RPMI7951 (cell line): Measurements from ENCODE around the genes FOXRED2 and KCTD17.

GRCh38 chr22:36288239-36289371, 35.7 kb downstream of the APOL1 start:
- RAMPAGE, long total RNA: no peak

- RAMPAGE, long total RNA: no peak
These were observed 42.6 kb downstream of the APOL1 start for GRCh38 chr22:36295454-36295995.

DNA sequence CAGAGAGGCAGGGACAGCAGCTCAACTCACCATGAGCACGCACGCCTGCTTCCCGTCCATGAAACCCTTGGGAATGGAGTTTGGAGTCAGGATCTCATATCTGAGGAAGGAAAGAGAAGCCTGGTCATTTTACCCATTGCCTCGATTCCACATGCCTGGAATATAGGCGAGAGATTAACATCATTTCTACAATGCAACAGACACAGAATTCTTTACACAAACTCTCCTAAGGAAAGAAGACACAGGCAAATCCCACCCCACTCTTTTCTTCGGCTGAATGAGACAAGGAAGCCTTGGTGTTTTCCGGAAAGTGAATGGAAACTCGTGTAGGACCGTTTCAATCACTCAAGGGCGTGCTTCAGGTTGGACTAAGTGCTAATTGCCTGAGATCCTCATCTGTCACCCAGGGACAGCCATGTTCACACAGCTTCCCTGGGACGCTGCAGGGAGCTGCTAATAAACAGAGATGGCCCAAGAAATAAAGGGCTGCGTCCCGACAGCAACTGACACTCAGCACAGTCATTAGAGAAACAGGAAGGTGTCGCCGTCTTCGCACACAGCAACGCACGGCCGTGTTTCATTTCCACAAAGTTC, 52.2 kb downstream of the APOL1 start:
- RAMPAGE, long total RNA: no peak

DNA sequence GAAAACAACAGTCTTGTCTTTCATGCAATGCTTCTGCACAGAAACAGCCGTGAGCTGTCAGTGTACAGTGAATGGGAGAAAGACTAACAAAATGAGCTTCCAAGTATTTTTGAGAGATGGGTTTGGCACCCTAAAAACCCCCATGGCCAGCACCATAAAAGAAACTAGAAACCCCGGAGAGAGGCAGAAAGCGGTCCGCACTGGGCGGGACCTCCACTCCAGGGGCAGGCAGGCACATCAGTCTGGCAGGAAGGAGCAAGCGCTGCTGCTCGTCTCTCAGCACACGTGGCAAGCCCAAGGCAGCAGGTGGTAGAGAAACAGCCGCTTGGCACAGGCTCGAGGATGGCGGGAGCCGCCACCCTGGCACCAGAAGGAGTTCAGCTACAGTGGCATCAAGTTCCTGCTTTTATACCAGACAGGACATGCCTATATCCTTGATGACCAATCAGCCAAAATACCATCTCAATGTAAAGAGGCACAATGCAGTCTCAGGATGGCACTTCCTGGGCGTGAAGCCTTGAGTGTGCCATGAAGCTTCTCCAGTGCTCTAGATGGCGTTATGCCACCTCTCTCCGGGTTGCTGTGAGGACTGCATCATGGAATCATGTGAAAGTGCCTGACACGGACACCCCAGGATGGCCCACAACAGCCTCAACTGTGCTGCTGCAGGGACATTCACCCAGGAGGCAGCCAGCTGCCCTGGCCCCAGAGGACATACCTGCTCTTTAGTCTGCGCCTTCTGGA, 64.7 kb downstream of the APOL1 start:
- RAMPAGE, long total RNA: no peak

- RAMPAGE, long total RNA: no peak
These were observed 47.0 kb downstream of the MYH9 start for GRCh38 chr22:36340449-36341578.

- RAMPAGE, long total RNA: no peak
These were observed 46.1 kb downstream of the MYH9 start for GRCh38 chr22:36341579-36342155.

GRCh38 chr22:36359531-36360336, 28.0 kb downstream of the MYH9 start:
- RAMPAGE, long total RNA: no peak

DNA sequence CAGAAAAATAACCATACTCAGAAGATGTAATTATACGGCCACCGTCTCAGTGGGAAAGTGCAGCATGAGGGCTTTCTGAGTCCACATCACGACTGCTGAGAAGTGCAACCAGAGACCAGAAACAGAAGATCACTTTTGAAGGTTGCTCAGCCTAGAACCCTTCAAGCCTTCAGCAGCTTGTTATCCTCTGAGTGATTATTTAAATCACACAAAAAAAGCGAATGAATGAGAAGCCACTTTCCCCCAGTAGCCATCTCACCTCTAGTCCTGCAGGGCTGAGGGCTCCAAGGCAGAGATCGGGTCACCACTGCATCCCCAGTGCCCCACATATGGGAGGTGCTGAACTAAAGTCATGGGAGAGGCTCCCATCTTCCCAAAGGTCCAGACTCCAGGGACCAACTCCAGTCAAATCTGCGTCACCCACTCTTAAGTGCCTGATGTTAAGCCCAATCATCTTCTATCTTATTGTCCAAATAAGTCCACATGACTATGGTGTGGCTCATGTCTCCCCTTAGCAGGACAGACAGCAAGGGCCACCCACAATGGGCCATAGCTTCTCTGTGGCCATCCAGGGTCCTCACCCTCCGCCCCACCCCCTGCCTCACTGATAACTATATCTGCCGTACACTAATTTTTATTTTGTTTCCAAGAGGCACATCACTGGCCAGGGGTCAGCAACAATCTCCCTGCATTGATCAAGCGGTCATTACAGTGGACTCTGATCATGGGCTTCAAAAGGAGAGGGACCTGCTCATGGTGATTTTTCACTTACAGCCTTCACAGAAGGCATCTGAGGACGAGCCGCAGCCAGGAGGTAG, 23.6 kb downstream of the MYH9 start:
- RAMPAGE, long total RNA: no peak

DNA sequence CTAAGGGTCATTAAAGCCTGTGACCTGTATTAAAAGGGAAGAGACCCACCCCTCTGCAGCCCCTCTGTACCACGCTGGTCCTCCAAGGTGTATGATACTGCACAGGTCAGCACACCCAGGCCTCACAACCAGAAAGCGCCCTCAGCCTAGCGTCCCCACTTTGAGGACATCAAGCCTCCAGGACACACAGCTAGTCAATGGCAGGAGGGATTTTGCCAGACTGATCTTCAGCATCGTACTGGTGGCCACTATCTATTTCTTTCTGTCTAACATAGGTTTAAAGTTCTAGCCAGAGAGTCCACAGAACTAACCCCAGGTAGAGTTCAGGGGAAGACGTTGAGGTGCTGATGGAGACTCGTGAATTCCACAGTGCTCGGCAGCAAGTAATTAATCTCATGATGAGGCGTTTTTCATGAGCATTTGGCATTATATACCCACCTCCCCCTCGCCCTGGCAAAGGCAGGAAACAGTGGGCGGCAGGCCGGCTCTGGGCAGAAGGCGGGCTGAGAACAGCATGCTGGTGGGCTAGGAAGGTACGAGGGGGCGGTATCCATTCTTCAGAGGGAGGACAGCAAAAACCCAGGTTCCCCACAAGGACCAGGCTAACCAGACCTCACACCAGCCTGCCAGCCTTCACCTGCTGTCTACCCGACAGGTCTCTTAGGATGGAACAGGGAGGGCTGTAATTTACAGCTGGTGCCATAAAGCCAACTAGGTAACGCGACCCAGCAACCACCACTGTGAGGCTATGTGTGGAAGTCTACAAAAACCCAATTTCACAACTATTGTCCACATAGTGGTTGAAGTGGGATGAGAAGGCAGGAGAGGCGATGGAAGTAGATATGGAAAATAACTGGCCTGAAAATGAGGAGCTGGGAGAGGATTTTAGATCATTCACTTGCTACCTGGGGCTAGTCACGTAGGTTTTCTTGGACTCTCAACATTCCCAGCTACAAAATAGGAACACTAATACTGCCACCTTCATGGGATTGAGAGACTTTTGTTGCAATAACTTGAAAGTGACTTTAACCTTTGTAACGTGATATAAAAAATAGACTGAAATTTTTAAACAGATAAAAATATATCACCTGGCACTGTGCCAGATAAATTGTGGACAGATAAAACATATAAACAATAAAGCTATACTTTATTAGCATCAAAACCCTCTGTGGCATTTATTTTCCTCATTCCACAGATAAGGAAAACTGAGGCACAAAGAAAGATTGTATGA, 18.4 kb downstream of the MYH9 start:
- RAMPAGE, long total RNA: no peak

- RAMPAGE, long total RNA: no peak
These were observed 2.7 kb downstream of the MYH9 start for GRCh38 chr22:36384750-36385849.

GRCh38 chr22:36461787-36462539, 19.5 kb downstream of the TXN2 start:
- RAMPAGE, long total RNA: no peak

- RAMPAGE, long total RNA: no peak
These were observed 13.4 kb downstream of the TXN2 start for GRCh38 chr22:36468011-36468442.

GRCh38 chr22:36506705-36507629, at the start of gene FOXRED2:
FOXRED2 (minus strand) TSS chr22:36507040.
- RAMPAGE, long total RNA: no peak

DNA sequence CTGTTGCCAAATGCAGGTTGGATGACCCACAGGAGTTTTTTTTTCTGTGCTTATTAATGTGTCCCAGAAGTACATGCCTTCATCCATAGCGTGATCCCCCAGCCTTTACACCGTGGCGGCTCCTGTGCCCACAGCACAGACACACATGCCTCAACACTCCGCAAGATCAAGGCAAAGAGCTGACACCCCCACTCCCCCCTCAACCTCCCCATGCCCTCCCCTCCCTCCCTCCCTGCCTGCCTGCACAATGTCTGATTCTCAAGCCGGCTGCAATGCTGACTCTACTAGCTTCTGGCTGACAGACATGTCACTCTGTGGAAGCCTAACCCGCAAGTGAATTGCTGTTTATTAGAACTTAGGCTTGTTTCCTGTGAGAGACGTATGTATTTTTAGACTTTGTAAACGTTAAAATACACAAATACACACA, 2.2 kb downstream of the CACNG2 start:
- RAMPAGE, long total RNA: no peak

- RAMPAGE, long total RNA: no peak
These were observed 4.2 kb downstream of the IFT27 start for GRCh38 chr22:36771579-36772177.

GRCh38 chr22:37051097-37052357, at the start of gene KCTD17:
KCTD17 (plus strand) TSS chr22:37051742.
- RAMPAGE, long total RNA: no peak

GRCh38 chr22:37133270-37133603, 16.5 kb downstream of the IL2RB start:
- RAMPAGE, long total RNA: no peak

- RAMPAGE, long total RNA: no peak
These were observed 10.5 kb upstream of the C1QTNF6 start for GRCh38 chr22:37198277-37199266.

- RAMPAGE, long total RNA: no peak
These were observed 987 bp downstream of the SSTR3 start for GRCh38 chr22:37211251-37211728.

- RAMPAGE, long total RNA: no peak
These were observed 2.7 kb downstream of the RAC2 start for GRCh38 chr22:37241233-37241979.